ENCODE results near the genes U2SURP, PLSCR4 and CPB1.

- PRO-cap = no peak
Observed at GRCh38 chr3:142239438-142239815, 14.0 kb upstream of the GK5 start.

DNA sequence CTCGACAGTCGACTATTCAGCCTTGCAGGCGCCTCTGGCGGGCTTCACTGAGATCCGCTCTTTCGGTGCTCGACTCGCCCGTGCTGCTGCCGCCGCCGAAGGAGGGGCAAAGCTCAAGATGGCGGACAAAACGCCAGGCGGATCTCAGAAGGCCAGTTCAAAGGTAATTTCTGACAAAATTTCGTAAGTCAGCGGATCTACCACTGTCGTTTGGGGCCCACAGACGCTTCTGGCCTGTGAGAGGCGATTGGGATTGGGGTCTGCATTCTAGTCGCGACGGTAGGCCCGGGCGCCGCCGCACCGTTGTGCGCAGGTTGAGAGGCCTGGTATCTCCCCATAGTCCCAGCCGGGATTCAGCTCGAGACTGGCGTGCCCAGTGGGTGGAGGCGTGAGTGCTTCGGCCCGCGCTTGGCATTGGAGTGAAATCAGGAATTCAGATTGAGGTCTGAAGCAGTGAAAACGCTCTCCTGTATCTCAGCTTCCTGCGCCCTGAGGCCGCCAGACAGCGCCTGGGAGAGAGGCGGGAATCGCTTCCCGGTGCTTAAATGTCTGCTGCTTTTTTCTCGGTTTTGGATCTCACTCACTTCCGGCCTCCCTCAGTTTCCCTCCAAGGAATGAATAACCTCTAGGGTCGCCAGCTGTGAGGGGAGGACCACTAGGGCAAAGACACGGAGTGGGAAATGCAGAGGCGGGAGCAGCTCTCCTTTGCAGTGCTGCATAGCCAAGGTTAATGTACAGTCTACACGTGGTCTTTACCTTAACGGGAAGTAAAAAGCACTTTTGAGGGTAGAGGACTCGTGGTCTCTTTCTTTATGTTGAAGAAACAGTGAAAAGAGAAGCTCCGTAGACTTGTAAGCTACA is at the start of gene U2SURP:
U2SURP (plus strand) TSS at position 60 of the 861 bp plus-strand sequence.
- PRO-cap = bidirectional peak, plus-strand start at position 109 of the sequence, minus-strand start outside the sequence

- PRO-cap = no peak
Observed at GRCh38 chr3:143135348-143135561, 15.7 kb downstream of the CHST2 start.

DNA sequence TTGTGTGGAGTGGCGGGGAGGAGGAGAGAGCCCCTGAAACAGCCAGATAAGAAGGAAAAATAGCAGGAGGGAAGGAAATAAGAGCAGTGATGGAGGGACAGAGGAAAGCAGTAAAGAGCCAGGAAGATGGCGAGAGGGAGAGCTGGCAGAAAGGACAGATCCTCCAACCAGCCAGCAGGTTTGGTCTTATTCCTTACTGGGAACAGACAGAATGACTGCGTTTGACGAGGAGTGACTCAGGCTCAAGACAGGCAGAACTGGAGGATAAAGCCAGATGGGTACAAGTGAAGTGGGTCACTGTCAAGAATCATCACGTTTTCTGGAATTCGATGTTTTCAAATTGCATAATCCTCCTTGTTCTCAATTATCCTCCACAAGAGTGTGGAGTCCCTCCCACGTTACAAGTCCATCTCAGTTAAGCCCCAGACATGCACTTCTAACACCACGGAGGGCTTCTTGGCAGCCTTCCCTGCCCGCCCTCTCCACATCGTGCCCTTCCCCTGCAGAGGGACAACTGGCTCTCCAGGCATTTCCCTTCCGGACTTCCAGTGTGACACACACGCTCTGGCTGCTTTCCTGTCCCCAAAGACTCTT is 183.1 kb downstream of the CHST2 start:
- PRO-cap = no peak

DNA sequence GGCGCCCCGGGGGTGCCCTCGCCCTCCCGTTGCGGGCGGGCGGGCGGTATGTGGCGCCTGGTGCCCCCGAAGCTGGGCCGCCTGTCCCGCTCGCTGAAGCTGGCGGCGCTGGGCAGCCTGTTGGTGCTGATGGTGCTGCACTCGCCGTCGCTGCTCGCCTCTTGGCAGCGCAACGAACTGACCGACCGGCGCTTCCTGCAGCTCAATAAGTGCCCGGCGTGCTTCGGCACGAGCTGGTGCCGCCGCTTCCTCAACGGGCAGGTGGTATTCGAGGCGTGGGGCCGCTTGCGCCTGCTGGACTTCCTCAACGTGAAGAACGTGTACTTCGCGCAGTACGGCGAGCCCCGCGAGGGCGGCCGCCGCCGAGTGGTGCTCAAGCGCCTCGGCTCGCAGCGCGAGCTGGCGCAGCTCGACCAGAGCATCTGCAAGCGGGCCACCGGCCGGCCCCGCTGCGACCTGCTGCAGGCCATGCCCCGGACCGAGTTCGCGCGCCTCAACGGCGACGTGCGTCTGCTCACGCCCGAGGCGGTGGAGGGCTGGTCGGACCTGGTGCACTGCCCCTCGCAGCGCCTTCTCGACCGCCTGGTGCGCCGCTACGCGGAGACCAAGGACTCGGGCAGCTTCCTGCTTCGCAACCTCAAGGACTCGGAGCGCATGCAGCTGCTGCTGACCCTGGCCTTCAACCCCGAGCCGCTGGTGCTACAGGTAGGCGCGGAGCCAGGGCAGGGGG is 827 bp downstream of the DIPK2A start:
- PRO-cap = bidirectional peak, plus-strand start at position 332 of the sequence, minus-strand start at position 179 of the sequence; bidirectional peak, plus-strand start at position 416 of the sequence, minus-strand start at position 401 of the sequence

GRCh38 chr3:144118257-144118632 is 146.6 kb downstream of the DIPK2A start:
- PRO-cap = no peak

- PRO-cap = no peak
Observed at GRCh38 chr3:146156129-146157372, 4.4 kb downstream of the PLOD2 start.

DNA sequence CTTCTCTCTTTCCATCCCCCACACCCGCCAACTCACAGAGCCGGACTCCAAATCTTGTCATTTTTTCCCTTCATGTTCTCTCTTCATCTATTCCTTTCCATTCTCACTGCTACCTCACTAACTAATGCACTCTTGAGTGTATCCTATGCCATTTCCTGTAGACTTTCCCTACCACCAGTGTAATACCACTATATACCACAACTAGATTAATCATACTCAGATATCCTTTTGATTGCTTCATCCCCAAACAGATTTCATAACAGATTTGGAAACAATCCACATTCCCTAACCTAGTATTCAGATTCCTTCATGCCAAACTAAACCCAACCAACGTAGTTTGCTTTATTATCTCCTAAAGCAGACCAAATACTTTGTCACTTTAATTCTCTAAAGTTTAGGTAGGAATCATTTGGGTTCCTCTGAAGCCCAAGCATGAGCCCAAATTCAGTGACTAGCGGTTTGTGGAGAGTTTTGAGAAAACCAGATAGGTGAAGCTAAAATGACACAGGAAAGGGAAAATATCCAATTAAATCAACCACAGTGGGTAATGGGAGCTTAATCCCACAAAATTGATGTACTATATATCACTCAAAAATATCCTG is 2.7 kb upstream of the PLOD2 start:
- PRO-cap = no peak

DNA sequence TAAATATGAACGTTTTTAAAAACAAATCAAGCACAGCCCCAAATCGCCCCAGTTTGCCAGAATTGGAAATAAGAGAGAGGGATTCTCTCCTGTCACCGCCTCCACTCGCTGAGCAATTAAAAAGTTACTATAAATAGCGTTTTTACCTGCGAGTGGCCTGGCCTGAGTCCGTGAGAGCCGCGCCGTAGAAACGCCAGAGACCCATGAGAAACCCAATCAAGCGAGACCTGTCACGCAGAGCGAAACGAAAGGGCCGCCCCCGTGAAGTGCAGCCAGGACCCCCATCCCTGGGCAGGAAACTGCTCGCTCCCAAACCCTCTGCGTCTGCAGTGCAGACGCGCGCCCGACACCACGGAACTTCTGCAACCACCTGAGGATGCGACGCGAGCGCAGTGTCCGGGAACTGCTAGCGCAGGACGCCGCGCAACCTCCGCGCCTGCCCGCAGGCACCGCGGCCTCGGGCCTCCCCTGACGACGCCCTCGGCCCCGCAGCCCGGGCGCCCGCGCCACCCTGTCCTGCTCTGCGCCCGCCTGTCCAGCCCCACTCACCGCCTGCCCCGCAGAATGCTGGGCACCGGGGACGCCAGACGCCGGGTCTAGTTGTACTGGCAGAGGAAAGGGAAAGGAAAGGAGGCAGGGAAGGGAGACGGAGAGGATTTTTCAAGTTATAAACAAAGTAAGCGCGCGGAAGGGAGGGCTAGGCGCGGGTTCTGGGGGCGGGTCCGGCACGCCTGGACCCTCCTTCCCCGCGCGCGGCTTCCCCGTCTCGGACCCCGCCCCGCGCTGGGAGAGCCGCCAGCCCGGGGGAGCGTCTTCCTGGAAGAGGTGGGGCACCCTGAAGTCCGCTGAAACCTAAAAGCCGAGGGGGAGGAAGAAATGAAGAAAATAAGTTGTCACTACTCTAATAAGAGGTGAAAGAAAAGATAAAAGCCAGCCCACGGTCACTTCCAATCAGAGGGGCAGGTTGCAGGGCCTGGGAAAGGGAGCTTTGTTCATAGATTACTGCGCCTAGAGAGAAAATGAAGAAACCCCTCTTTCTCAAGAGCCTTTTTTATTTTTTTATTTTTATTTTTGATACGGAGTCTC is at the start of gene PLSCR4:
PLSCR4 (minus strand) TSS at position 695 of the 1,086 bp plus-strand sequence.
- PRO-cap = bidirectional peak, plus-strand start at position 160 of the sequence, minus-strand start at position 107 of the sequence; bidirectional peak, plus-strand start at position 275 of the sequence, minus-strand start at position 205 of the sequence; bidirectional peak, plus-strand start at position 392 of the sequence, minus-strand start at position 394 of the sequence; bidirectional peak, plus-strand start at position 798 of the sequence, minus-strand start at position 712 of the sequence

- PRO-cap = no peak
Observed at GRCh38 chr3:146510005-146510511, 34.3 kb downstream of the PLSCR1 start.

DNA sequence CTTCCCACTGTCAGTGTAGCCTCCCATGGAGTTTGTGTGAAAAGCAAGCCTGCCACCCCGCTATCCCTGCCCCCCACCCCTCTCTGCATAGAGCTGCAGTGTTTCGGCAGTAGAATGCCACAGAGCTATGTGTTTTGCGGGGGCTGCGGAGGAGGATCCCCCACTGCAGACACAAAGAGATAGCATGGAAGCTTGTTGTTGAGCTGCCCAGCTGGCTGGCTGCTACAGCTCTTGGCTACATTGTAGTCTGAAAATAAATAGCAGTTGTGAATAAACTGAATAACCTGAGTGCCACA is 53.2 kb upstream of the PLSCR5 start:
- PRO-cap = no peak

- PRO-cap = no peak
Observed at GRCh38 chr3:147187795-147188147, 218.6 kb downstream of the ZIC4 start.

GRCh38 chr3:147406630-147407125 is 335 bp upstream of the ZIC4 start:
- PRO-cap = no peak

DNA sequence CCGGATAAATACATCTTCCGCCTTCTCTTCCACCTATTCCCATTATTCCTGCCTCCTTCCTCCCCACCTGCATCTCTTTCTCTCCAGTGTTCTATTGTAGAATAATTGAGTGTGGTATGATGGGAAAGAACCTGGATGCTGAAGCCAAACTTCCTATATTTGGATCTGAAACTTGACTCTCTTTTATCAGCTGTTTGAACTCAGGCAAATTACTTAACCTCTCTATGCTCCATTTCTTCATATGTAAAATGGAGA is 323.1 kb downstream of the ZIC1 start:
- PRO-cap = no peak

DNA sequence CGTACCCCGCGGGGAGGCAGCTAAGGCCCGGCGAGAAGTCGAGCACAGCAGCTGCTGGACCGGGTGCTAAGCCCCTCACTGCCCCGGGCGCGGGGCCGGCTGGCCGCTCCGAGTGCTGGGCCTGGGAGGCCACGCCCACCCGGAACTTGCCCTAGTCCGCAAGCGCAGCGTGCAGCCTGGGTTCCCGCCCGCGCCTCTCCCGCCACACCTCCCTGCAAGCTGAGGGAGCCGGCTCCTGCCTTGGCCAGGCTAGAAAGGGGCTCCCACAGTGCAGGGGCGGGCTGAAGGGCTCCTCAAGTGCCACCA is 417.0 kb upstream of the AGTR1 start:
- PRO-cap = no peak

- PRO-cap = no peak
Observed at GRCh38 chr3:148827506-148827956, at the start of gene CPB1. CPB1 (plus strand) TSS chr3:148827811.

GRCh38 chr3:148946890-148947496 is 44.3 kb upstream of the GYG1 start:
- PRO-cap = no peak

DNA sequence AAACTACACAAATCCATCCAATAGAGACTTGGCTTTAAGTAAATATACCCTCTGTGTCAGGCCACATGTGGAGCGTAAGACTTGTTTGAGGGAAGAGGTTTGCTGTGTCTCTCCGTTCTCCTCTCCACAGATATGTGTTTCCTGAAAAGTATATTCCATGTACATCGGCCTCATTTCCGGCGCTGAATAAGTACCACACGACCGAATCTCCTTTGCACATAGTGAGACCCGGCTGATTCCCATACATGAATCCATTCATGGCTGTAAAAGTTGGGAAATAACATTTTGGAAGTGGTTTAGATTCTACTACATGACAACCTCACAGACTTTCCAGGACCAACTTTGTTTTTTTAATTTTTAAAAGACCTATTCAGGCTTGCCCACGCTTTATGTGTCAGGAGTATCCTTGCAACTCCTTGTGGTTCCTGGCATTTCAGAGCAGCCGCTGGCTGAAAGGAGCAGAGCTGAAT is 35.1 kb downstream of the CP start:
- PRO-cap = no peak

- PRO-cap = unidirectional peak, minus-strand start at chr3:149277623
Observed at GRCh38 chr3:149277552-149277907, 55.9 kb upstream of the CP start.

DNA sequence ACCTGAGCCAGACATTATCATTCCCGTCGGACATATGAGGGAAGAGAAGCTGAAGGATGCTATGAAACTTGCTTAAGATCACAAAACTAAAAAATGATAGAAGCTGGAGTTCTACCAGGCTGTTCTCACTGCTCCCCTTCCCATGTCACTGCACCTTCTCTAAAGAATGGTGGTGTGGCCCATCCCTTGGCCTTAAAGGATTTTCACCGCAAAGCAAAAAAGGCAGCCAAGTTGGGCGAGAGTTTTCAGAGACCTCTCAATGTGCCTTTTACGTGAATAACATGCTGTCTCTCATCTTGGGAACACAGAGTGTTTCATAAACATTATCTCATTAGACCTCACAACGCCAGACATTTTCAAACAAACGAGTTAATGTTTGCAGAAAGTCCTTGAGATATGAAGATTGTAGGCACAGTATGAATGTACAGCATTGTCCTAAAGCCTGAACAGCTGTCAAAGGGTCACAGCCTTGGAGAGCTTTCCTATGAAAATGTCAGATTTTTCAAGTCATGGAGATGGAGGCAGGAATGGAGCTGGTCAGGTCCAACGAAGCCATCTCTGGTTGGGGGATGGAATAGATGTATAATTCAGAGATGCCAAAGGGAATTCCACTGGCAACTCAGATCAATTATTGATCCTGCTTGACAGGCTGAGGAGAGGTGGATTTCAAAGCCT is 21.4 kb downstream of the TM4SF1 start:
- PRO-cap = no peak

All from bile duct (tissue), 1 donor.